SUDHL5 (cell line): ENCODE measurements around the genes HNRNPK, NAA35, GOLM1 and TUT7.

- PRO-cap, result no peak
Measured at GRCh38 chr9:79581567-79582373, 10.0 kb downstream of the TLE4 start.

DNA sequence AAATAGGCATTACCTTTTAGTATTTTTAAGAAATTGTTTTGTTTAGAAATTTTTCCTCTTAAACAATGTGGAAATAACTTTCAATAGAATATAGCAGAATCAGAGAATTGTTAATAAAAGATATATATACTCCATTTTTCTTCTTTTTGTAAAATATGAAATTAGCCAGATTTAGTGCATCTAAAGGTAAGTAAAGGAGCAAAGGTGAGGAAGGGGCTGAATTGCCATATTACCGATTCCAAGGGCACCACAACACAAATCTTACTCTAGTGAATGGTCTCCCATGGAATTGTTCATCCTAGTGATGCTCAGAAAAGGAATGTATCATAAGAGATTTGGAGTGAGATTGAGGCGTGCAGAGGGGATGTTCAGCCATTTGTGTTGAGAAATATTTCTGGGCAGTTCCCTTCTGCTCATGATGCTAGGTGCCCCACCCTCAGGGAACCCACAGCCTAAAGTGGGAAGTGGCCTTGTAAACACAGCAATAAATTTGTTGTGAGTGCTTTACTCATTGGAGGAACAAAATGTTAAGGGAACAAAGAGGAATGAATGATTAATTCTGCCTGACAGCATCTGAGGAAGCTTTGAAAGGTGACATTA is 129.8 kb downstream of the TLE4 start:
- PRO-cap, result no peak

DNA sequence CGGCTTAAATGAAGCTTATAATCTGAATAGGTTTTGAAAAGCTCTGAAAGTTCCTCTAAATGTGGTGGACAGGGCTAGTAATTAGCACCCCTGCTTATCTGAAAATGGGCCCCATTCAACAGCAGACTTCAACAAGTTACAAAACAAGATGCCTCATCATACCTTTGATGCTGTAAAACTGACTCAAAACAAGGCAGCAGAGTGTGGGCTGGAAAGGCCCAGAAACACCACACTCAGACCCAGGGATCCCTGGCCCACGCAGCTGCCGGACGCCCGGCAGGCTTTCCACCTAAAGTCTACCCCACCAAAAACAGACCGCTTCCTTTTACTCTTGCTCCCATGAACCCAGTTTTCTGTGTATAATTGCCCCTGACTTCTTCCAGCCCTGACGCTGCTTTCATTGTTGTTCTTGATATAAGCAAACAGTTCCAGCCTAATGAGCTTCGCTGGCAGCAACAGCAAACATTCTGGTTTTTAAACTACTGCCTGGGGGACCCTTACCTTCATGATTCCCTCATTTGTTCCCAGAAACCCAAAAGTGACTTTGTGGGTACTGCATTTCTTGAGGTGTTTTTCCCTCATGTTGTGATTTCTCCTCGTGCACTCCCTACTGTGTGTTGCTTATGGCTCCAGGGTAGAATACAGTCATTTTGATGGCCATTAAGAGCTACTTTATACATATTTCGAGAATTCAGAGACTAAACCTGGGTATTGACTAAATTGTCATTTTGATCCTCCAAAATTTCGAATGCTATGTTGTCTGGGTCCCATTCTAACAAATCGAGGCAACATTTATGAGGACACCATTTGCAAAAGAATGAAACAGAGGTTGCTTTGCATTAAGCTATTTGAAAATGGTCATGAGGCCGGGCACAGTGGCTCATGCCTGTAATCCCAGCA is 66.5 kb downstream of the TLE1 start:
- PRO-cap, result no peak

DNA sequence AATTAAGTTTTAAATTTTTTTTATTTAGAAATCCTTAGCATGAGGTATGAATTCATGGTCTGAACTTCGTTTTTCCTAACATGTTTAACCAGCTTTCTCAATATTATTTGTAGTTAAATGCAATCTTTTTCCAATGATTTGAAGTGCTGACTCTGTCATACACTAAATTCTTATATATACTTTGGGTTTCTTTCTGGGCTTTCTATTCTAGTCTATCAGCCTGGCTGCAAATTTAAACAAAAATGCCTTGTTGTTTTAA is 108.1 kb upstream of the TLE1 start:
- PRO-cap, result no peak

DNA sequence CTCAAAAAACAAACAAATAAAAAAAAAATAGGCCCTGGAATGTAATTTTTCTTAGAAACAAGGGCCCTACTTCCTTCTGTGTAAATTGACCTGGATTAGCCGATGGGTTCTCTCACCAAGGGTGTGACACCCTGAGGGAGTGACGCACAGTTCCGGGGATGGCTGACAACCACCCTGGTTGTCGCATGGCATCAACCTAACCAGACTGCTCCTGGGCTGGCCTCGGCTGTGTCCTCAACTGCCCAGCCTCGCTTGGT is 51.2 kb upstream of the SPATA31D4 start:
- PRO-cap, result no peak

- PRO-cap, result no peak
Measured at GRCh38 chr9:81879218-81879634, 49.0 kb upstream of the SPATA31D4 start.

- PRO-cap, result no peak
Measured at GRCh38 chr9:82601135-82601688, 461.7 kb downstream of the RASEF start.

DNA sequence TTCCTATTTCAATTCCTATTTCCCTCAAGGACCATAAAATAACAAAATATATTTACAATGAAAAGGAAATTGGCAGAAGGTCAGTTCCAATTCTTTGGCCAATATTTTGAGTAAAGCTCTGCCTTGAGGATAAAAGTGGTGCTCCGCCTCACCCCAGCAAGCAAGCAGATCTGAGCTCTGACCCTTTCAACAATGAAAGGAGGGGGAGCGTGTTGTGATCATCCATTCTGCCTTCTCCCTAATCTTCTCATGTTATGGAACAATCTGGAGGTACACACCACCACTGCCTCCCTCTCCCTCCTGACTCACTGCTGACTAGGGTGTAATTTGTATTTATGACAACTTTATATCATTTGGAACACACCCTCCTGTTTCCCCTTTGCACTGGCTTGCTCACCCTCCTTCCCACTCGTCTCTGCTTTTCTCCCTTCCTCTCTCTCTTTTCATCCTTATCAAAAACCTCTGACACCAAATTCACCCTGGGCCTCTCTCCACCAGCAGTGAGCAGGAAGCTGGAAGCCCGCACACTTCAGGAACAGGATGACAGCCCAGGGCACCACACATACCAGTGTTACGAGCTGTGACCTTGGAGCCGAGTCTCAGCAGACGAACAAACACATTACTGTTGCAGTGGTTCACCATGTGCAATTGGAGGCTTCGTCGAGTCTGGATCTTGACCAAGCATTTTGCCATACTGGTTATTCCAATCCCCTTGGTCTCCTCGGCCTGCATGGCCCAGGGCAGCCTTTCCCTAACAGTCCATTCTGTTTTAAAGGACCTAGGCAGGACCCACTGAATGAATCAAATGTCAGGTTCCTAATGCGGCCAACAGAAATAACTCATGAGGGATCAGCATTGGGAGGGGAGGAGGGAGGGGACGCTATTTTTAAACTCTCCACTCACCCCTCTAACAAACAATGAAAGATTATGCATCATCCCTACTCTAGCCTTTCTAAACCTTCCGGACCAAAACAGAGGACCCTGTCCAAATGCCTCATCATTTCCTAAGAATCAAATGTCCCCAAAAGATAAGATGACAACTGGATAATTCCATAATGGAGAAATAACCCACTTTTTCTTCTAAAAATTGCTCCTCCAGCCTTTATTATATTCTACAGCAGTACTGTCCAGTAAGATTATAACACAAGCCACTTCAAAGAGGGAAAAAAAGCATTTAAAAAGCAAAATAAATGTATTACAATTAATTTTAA is 203.9 kb upstream of the RASEF start:
- PRO-cap, result no peak

DNA sequence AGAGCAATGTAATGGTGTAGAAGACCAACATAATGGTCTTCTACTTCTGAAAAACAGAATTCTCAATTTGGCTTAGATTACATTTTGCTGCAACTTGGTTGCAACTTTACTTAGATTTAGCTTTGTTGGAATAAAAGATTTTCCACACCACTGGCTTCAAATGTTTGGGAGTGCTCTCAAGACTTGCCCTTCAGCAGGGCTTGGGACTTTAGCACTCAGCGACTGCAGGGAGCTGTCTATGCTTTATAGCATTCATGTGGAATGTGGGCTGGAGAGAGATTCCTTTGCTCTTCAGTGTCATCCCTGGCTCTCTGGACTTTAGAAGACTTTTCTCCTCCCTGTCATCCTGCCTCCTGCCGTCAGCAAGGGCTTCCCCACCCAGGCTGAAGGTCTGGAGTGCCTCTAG is 211.0 kb downstream of the FRMD3 start:
- PRO-cap, result no peak

DNA sequence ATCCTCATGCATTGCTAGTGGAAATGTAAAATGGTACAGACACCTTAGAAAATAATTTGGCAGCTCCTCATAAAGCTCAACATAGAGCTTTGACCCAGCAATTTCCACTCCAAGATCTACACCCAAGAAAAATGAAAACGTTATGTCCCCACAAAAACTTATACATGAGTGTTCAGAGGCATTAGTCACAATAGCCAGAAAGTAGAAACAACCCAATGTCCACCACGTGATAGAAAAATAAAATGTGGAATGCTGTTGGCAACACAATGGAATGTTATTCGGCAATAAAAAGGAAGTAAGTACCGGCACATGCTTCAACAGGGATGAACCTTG is 6.1 kb downstream of the UBQLN1 start:
- PRO-cap, result no peak

DNA sequence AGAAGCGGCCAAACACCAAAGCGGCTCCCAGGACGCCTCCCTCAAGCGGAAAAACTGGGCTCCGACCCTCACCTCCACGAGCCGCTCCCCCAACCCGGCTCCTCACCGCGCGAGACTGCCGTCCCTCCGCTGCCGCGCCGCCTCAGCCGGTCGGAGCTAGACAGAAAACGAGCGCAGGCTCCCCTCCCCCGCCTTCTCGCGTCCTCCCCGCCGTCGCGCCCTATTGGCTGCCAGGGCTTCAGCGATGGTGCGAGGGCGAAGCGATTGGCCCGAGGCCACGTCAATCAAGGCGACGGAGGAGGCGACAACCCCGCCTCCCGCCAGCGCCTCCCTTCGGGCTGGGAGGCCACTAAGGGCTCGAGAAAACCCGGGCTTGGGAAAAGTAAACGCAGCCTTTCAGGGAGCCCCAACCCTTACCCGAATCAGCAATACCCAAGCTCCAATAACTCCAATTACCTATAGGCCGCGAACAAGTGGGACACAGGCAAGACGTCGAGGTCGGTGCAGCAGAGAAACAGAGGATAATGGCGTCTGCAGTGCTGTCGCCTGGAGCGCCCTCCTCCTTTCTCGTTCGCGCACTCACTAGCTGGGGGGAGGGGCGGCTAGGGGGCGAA is at the start of gene HNRNPK:
Gene HNRNPK, minus strand, starts transcription at position 169 of the 614 bp plus-strand sequence.
- PRO-cap, result bidirectional peak, plus-strand start at position 451 of the sequence, minus-strand start at position 117 of the sequence; bidirectional peak, plus-strand start outside the sequence, minus-strand start at position 526 of the sequence

- PRO-cap, result no peak
Measured at GRCh38 chr9:84170209-84171298, 170.0 kb downstream of the SLC28A3 start.

DNA sequence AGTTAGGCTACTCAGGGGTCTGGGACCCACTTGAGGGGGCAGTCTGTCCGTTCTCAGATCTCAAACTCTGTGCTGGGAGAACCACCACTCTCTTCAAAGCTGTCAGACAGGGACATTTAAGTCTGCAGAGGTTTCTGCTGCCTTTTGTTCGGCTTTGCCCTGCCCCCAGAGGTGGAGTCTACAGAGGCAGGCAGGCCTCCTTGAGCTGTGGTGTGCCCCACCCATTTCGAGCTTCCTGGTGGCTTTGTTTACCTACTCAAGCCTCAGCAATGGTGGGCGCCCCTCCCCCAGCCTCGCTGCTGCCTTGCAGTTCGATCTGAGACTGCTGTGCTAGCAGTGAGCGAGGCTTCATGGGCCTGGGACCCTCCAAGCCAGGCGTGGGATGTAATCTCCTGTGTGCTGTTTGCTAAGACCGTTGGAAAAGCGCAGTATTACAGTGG is 133.6 kb upstream of the NTRK2 start:
- PRO-cap, result no peak

GRCh38 chr9:84830372-84830695 is 160.8 kb downstream of the NTRK2 start:
- PRO-cap, result no peak

GRCh38 chr9:85940977-85941994 is at the start of gene NAA35:
Gene NAA35 (plus strand): TSS chr9:85941146.
- PRO-cap, result bidirectional peak, plus-strand start at chr9:85941182, minus-strand start at chr9:85940844; unidirectional peak, plus-strand start at chr9:85941297; bidirectional peak, plus-strand start at chr9:85941586, minus-strand start at chr9:85941428

GRCh38 chr9:86023949-86024645 is 75.3 kb downstream of the GOLM1 start:
- PRO-cap, result no peak

DNA sequence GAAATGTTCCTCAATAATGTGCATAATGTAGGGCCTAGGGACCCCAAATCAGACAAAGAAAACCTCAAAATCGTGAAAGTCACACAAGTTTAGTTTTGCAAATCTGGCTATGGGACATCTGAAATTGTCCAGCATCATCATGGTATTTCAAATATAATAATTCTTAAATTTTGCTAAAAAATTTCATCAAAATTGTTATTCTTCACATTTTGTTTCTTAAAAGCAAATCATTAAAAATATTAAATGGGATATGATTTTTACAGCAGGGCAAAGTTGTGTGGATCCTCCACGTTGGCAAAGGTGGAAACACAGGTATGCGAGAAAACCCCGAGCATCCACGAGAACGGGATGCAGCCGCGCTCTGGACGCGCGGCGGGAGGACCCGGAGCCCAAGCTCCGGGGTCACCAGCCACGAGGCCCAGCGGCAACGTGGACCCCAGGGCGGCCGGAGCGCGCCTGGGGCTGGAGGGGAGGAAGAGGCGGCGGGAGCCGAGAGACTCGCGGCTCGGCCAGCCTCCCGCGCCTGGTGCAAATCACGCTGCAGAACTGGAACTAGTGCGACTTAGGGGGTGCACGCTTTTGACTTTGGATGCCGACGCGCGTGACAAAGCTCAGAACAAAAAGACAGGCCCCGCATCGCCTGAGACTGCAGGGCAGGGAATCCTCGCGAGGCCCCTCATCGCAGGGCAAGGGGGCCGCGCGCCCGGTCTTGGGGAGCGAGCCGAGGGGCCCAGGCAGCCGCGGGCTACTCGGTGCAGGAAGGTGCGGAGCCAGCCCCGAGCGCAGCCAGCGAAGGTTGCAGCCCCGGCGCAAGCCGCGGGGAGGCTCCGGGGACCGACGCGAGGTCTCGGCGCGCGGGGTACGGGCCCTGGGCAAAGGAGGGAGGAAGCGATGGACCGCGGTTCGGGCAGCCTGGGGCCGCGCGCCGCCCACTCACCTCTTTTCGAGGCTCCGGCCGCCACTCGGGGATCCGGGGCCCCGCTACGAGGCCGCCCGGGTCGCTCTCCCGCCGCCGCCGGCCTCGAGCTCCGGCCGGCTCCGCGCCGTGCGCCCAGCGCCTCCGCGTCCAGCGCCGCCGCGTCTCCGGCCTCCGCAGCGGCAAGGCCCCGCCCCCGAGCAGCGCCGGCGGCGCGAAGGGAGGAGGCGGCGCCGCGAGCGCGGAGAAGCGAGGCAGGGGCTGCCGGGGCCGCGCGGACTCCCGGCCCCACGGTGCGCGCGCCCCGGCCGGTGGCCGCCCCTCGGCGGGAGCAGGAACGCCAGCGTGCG is at the start of gene GOLM1:
Gene GOLM1, minus strand, starts transcription at position 1,085 of the 1,266 bp plus-strand sequence.
- PRO-cap, result no peak

DNA sequence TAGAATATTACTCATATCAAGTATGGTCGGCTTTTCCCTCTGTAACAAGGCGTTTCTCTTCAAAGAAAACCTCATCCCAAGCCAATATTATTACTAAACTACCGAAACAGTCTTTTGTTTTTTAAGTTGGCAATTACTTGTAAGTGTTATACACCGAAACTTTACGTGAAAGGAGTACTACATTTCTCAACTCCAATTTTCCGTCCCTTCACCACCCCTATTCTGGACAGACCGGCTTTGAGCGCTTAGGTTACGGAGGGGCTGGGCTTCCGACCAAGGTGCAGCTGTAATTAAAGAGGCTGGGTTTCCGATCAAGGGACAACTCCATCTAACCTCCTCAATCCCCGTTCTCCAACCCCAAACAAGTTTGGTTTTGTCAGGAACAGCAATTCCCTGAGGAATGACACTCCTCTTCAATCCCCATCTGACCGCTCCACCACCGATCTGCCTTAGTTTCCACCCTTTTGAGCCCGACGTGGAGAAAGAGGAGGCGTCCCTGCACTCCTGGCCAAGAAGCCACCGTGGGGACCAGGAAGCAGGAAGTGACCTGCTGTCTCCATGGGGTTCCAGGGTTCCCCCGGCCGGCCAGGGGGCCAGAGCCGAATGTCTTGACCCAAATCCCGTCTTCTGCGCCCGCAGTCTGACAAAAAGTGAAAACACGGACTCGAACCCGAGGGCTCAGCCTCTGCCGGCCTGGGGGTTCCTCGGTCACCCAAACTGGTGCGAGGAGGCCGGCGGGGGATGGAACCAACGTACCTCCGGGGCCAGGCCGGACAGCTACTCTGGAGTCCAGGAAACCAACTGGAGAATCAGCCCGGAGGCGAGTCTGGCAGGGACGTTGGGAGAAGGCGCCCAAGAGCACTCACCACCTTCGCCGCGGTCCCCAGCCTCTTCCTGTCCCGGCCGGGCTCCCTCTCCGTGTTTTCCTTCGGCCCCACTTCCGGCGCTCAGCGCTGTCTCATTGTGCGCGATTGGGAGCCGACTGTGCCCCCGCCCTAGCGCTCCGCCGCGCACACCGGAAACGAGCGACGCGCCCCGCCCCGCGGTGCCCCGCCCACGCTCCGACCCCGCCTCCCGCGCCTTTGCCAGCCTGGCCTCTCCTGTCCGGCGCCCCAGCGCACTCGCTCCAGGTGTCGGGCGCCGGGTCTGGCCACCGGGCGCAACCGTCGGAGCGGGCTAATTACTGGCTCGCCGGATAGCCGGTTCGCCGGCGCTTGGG is at the start of gene TUT7:
Gene TUT7, minus strand, starts transcription at position 896 of the 1,219 bp plus-strand sequence.
- PRO-cap, result bidirectional peak, plus-strand start at position 531 of the sequence, minus-strand start at position 544 of the sequence; unidirectional peak, minus-strand start at position 642 of the sequence; bidirectional peak, plus-strand start at position 1,129 of the sequence, minus-strand start at position 896 of the sequence

GRCh38 chr9:86354734-86355358 is 636 bp upstream of the TUT7 start:
- PRO-cap, result no peak

- PRO-cap, result bidirectional peak, plus-strand start at chr9:86947948, minus-strand start at chr9:86947706
Measured at GRCh38 chr9:86947575-86947798, 181 bp upstream of the GAS1 start.